Measurements from ENCODE around the gene CD200R1.

GRCh38 chr3:111782731-111783563 is 76.1 kb upstream of the PHLDB2 start:
- RRBS = no CpG with 5 or more reads among the region's 3 CpGs

DNA sequence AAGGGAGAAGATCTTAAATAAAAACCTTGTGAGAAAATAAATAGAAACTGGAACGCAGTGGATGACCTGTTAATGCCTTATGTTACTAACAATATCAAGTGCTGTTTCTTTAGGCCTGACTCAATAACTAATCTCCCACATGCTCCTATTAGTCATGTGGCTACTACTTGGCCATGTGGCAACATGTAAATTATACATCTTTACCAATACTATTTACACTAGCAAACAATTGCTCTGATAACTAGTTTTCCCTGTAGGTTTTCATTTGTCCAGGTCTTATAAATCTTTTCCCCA is 11.6 kb upstream of the C3orf52 start:
- RRBS = no CpG with 5 or more reads among the region's 1 CpG

DNA sequence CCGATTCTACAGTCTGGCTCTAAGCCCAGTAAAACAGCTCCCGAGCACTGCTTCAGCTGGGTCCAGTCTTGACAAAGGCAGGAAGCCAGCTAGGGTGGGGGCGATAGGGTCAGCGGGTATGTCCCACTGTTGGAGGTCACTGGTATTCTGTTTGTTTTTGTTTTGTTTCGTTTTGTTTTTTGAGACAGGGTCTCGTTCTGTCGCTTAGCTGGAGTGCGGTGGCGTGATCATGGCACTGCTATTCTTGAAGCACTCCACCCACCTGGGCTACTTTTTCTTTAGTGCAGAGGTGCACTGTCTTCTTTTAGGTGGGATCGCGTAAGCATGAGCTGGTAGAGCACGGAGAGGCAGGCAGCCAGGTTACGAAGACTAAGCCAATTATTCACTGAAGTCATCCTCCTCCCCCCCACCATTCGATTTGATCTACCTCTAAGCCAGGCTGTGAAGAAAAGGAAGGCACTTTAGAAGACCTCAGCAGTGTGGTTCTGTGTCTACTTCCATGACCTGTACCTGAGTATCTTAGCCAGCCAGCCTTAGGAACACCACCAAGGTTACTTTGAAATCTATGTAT is 16.2 kb downstream of the GCSAM start:
- RRBS = no CpG with 5 or more reads among the region's 14 CpGs

DNA sequence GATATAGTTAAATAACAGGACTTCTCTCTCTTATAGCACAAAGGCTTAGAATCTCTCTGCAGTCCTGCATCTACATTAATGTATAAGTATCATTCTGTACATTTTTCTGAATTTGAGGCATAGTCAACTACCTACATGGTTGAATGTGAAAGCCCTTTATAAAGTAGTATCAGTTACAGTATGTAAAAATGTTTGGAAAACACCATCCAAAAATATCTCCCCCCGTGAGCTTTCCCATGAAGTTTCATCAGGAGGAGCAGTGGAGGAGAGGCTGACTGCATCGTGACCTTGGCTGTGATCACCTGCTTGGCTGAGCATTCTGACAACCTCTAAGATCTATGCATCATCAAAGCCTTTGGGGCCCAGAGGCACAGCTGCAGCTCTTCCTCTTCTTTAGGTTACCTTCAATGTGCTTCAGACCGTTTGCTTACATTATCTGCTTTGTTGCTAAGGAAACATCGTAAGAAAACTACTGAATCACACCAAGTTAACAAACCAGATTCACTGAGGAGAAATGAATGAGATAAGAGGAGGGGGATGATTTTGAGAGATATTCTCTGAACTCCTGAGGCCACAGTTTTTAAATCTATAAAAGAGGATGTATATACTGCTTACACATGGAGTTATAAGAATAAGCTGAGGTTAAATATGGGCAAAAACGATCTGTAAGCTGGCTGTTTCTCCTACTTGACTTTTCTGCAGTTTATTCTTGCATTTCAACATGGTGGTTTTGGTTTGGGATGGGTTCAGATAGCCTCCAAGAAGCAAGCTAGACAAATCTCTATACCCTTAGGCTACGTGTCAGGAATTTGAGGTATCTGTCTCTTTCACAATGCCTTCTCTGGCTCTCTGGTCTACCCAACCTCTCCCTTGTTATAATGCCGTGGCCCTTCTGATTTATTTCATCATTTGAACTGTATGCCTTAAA is 4.1 kb downstream of the GCSAM start:
- RRBS = no CpG with 5 or more reads among the region's 7 CpGs

GRCh38 chr3:112133641-112134300 is 723 bp upstream of the GCSAM start:
- RRBS = no CpG with 5 or more reads among the region's 5 CpGs

GRCh38 chr3:112134301-112135341 is 1.6 kb upstream of the GCSAM start:
- RRBS = no CpG with 5 or more reads among the region's 10 CpGs

DNA sequence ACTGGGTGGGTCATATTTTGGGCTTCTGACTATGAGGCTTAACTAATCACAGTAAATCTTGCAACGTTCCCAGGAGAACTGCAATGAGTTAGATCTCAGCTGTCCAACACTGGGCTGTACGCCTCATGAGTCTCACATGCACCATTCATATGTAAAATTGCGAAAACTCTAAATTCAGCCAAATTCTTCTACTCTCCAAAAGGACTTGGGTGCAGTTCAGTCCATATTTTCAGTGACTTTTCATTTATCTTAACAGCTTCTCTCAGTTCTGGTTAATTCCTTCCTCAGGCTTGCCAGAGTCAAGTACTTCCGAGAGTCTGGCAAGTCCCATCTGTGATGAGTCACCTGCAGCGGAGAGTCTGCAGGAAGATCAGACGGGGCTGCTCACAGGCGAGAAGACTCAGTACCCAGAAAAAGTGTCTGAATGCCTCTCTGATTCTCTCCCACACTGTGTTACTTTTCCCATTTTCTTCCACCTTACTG is 11.5 kb downstream of the CCDC80 start:
- RRBS = no CpG with 5 or more reads among the region's 7 CpGs

- RRBS = no CpG with 5 or more reads among the region's 7 CpGs
Measured at GRCh38 chr3:112974676-112975442, at the start of gene CD200R1. Gene CD200R1, minus strand, starts transcription at chr3:112975103.

- RRBS = no CpG with 5 or more reads among the region's 13 CpGs
Measured at GRCh38 chr3:113166425-113167514, 44.6 kb upstream of the BOC start.

GRCh38 chr3:113245768-113246234 is 34.4 kb downstream of the BOC start:
- RRBS = no CpG with 5 or more reads among the region's 5 CpGs

GRCh38 chr3:113261430-113262064 is 50.2 kb downstream of the BOC start:
- RRBS = no CpG with 5 or more reads among the region's 4 CpGs

GRCh38 chr3:113344534-113344834 is 96.8 kb downstream of the CFAP44 start:
- RRBS = no CpG with 5 or more reads among the region's 2 CpGs

DNA sequence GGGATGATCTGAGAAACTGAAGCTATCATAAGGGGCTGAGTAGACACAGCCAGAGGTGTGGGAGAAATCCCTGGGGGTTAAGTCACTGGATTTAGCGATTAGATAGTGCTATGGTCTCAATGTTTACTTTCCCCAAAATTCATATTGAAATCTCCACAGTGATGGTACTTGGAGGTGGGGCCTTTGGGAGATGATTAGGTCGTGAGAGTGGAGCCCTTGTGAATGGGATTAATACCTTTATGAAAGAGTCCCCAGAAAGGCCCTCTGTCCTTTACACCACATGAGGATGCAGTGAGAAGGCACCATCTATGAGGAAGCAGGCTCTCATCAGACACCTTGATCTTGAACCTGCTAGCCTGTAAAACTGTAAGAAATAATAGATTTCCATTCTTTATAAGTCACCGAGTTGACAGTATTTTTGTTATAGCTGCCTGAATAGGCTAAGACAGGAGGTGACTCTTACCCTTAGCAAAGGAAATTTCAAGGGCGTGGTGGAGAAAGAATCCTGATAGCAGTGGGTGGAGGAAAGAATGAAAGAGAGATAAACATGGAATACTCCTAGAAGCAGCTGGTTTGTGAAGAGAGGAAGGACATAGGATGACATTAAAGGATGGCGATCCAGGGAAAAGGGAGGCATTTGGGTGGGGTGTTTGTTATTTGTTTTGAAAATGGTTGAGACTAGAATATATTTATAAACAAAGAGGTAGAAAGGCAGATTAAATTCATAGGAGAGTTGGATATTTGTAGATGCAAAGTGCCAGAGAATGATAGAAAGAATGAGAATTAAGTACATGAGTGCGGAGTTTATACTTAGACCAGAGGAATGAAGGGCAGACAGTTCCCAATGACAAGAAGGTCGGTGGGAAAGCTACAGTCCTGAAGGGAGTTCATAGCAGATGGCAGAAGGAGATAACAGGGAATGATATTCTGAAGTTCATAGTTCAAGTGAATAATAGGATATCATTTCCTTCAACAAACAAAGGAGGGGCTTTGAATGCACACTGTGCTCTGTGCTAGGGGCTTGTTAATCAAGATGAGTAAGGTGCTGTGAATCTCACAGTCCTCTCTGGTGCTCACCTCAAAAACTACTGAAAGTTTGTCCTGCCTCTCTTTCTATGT is 41.4 kb downstream of the SIDT1 start:
- RRBS = no CpG with 5 or more reads among the region's 7 CpGs

DNA sequence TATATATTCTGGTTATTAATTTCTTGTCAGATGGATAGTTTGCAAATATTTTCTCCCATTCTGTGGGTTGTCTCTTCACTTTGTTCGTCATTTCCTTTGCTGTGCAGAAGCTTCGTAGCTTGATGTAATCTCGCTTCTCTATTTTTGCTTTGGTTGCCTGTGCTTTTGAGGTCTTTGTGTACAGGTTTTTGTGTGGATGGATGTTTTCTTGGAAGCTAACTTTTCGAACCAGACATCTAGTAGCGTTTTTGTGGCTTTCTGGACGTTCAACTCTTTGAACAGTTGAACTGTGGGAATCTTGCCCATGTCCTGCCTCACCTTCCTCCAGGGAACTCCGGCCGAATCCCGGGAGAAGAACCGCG is 70.7 kb downstream of the USF3 start:
- RRBS = no CpG with 5 or more reads among the region's 11 CpGs

DNA sequence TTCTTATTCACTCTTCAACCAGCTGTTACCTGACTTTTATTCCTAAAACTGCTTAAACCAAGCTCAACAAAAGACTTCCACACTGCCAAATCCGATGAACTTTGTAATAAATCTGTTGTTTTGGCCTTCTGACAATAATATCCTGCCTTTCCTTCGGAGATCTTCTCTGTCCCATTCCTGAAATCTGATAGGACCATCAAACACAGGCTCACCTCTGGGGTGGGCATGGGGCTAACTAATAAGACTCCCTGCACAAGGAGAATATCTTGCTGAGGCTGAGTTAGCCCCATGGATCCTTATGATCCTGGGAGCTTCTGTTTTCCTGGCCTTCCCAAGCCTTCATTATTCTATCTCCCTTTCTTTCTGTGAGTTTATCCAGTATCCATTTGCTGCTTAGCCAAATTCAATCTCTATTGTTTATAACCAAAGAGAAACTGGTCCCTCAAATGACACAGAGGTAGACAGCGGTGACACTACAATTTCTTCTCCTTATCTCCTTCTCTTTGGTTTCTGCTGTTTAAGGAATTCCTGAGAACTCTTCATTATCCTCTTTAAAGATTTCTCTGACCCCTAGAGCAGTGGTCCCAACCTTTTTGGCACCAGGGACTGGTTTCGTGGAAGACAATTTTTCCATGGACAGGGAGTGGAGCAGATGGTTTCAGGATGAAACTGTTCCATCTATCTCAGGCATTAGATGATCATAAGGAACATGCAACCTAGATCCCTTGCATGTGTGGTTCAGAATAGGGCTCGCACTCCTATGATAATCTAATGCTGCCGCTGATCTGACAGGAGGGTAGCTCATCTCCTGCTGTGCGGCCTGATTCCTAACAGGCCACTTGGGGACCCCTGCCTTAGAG is 4.9 kb downstream of the USF3 start:
- RRBS = no CpG with 5 or more reads among the region's 7 CpGs

DNA sequence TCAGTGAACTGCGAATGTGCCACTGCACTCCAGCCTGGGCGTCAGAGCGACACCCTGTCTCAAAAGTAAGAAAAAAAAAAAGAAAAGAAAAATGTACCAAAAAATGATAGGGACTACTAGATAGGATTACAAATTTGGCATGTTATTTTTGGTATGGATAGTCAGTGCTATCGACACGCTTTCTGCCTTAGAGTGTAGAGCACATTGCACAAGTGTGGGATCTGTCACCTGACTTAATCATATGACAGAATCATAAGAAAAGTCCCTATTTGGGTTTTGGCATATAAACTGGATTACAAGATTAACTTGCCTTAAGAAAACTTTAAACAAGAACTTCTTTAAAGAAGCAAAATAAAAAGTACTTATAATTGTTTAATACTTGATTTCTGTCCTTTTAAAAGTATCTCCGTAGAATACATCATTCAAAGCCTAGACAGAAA is 7.7 kb downstream of the ATP6V1A start:
- RRBS = no CpG with 5 or more reads among the region's 6 CpGs

GRCh38 chr3:114036494-114037023 is 19.8 kb downstream of the CCDC191 start:
- RRBS = no CpG with 5 or more reads among the region's 3 CpGs

- RRBS = no CpG with 5 or more reads among the region's 9 CpGs
Measured at GRCh38 chr3:114092474-114092974, 36.0 kb downstream of the QTRT2 start.

- RRBS = no CpG with 5 or more reads among the region's 9 CpGs
Measured at GRCh38 chr3:114213191-114213795, 24.1 kb downstream of the ZNF80 start.

GRCh38 chr3:114213796-114214618 is 23.4 kb downstream of the ZNF80 start:
- RRBS = no CpG with 5 or more reads among the region's 15 CpGs

Measured in aortic smooth muscle cell (primary cell).